ENCODE data around the genes CCDC180 and TMOD1.

GRCh38 chr9:97046073-97046854, 7.3 kb upstream of the CTSV start:
- PRO-cap = no peak

- PRO-cap = bidirectional peak, plus-strand start at chr9:97308116, minus-strand start at chr9:97307957
Observed at GRCh38 chr9:97307465-97308292, at the start of gene CCDC180. CCDC180 (plus strand) TSS chr9:97307659.

GRCh38 chr9:97501576-97502001, at the start of gene TMOD1:
TMOD1 (plus strand) TSS chr9:97501666.
- PRO-cap = no peak

- PRO-cap = no peak
Observed at GRCh38 chr9:97502002-97502768, 719 bp downstream of the TMOD1 start.

GRCh38 chr9:97510525-97511505, 9.3 kb downstream of the TMOD1 start:
- PRO-cap = no peak

DNA sequence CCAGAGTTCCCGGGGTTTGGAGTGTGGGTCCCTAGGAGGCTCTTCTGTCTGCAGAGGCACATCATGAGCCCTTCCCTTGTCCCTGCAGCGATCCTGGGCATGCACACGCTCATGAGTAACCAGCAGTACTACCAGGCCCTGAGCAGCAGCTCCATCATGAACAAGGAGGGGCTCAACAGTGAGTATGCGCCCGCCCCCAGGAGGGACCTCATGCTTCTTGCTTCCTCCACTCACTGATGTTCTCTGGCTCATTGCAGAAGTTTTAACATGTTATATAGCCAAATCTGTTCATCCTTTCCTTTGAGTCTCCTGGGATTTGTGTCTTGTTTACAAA, 61.1 kb downstream of the TMOD1 start:
- PRO-cap = no peak

DNA sequence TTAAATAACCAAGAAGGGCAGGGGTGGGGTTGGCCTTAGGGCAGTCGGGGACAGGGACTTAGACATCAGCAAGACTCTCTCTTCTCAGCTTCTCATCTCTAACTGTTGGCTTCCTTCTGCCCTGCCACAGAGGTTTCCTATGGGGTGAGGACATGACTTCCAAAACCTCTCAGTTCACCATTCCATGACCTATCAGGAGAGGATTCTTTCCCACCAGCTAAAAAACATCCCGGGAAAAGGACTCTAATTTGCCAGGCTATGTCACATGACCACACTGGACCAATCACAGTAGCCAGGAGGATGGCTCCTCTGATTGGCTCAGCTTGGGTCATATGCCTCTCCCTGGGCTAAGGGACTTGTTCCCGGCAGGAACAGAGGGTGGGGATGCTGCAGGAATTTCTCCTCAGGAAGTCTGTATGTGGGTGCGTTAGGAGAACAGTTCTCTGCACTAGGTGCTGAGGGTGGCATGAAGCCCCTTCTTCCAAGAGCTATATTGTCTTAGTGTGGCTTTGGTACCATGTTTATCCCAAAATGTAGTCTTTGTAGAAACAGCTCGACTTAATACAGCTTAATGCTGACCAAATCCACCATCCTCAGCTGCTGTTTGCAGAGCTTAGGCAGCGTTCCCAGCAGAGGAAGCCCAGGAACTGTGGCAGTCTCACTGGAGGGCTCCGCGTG, 40.3 kb upstream of the XPA start:
- PRO-cap = no peak

- PRO-cap = no peak
Observed at GRCh38 chr9:97980917-97981822, 2.0 kb upstream of the ANP32B start.

DNA sequence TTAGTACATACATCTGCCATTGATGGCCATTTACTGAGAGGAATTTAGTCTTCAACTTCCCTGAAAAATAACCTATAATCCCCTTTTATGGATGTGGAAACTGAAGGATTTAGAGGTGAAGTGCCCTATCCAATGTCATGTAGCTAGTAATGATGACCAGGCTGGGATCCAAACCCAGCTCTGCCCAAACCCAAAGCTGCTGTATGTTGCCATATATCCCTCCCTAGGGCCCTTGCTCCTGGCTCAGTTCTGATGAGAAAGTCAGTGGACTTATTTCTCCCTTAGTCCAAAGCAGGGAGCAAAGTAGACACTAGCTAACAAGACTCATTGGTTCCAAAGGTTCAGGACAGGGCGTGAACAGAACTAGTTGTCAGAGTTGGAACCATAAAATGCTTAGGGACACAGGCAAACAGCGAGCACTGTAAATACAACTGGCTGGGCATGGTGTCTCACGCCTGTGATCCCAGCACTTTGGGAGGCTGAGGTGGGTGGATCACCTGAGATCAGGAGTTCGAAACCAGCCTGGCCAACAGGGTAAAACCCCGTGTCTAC, 36.6 kb downstream of the ANP32B start:
- PRO-cap = no peak

DNA sequence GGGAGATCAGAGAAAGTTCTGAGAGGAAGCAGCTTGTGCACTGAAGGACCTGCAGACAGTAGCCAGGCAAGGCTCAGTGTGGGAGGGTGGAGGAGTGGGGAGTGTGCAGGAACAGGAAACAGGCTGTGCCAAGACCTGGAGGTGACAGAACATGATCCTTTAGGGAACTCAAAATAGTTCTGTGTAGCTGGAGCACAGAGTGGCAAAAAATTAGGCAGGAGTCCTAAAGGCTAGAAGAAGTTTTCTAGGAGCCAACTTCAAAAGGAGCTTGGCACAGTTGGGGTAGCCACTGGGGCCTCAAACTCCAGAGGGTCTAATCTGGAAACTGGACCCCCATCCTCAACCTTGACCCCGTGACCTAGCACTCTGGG, 19.1 kb upstream of the NANS start:
- PRO-cap = bidirectional peak, plus-strand start at position 176 of the sequence, minus-strand start at position 60 of the sequence

DNA sequence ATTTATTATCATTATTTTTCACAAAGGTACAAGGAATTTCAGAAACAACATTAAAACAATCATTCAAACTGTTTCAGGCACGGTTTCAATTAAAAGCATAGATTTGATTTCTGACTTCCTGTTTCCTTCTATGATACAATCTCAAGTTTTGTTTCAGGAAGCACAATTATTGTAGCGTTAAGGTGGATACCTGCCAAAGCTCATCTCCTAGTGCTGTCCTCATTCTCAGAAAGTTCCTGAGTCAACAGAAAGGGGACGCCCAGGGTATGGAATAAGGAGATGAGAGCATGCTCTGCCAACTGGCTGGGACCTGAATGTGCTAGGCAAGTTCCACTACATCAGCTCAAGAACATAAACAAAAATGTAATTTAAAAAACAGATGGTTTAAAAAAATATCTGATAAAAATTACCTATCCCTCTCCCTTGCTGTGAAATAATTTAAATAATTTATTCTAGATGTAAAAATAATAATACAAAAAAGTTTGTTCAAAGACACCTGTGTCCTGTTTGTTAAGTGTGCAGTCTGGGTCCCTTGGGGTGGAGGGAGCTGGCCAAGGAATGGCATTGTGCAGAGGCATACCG, 2.1 kb upstream of the TRIM14 start:
- PRO-cap = no peak

- PRO-cap = no peak
Observed at GRCh38 chr9:98146102-98146893, 27.3 kb upstream of the TRIM14 start.

DNA sequence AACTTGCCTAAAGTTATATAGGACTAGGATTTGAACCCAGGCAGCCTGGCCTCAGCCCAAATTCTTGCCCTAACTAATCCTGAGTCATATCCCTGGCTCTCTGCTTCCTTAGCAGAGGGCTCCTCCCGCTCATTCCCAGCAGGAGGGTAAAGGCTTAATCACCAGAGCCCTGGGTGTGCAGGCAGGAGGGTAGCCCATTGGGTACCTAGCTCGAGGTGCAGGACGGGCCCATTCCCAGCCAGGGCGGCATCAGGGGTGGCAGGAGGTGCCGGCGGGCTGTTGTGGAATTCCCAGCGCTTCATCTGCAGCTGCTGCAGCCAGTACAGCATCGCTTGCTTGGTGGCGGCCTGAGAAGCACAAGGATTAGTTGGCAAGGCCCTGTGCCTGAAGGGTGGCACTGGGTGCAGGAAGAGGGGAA, 3.9 kb downstream of the TBC1D2 start:
- PRO-cap = no peak

GRCh38 chr9:98256594-98257190, 1.2 kb upstream of the TBC1D2 start:
- PRO-cap = no peak

DNA sequence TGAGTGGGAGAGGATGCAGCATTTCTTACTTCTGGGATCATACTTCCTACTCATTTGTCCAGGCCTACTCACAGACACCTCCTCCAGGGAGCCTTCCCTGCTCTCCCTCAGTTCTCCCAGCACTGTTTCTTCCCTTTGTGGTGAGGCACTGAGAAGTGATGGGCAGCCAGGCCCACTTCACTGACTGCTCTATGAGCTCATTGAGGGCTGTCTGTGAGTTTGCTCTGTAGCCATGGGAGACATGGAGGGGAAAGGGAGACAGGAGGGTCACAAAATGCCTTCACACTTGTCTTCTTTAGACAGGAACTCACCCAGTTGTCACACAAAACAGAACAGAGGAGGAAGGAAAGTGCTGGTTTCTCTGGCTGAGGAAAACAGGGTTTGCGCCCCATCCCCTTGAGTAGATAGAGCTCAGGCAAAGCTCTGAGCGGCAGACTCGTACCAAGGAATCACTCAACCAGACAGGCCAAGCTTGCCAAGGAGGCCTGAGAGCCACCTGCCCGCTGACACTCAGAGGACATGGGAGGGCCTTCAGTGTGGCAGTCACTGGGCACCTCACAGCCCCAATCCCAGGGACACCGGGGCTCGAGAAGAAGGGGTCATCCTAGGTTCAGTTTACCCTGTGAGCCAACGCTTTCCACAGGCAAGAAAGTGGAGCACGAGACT, 152.8 kb downstream of the GABBR2 start:
- PRO-cap = no peak

GRCh38 chr9:98707118-98707505, 1.6 kb downstream of the GABBR2 start:
- PRO-cap = no peak

- PRO-cap = unidirectional peak, plus-strand start at chr9:98882452
Observed at GRCh38 chr9:98882242-98882744, 61.4 kb upstream of the COL15A1 start.

DNA sequence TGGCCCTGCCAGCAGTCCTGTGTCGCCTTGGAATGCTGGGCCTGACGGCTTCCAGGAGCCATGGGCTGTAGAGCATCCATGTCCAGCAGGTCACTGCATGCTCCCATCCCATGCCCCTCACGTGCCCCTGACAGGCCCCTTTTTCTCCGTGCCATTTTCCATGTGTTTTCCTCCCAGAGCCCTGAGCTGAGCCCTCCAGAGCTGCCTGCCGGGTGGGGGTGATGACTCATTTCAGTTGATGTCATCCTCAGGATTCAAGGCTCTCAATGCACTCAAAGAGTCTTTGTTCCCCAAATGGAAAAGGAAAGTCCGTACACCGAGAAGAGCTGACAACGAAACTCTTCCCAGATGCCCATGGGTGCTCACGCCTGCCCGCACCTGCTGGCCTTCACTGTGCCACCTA, 27.4 kb downstream of the COL15A1 start:
- PRO-cap = no peak

GRCh38 chr9:99040878-99041685, 63.8 kb upstream of the TGFBR1 start:
- PRO-cap = no peak

DNA sequence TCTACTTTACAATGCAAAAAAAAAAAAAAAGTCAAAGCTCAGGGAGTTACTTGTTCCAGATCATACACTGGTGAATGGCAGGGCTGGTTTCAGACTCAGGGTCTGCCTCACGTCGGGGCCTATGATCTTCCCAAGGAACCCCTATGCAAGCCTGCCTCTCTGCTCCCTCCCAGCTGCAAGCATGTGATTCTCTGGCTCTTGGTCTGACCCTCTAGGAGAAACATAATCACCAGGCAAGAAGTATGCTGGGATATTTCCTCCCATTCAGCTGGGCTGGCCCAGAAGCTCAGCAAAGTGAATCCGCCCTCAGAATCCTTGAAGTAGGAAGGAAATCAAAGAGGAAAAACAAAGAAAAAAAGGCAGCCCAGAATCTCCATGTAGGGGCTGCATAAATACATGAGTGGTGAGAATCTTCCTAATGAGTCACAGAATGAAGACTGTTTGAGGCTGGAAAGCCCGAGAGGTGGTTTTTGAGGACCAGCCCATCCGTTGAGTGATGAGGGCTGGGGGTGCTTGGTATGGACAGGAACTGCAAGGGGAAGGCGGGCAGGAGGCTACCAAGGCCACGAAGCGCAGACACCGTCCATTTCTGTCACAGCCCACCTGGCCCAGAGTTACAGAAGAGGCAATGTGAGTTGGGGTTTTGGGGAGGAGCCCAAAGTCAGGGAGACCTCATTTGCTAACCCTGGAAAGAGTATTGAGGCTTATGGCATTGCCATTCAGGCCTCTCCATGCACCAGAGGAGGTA, 33.6 kb upstream of the TGFBR1 start:
- PRO-cap = unidirectional peak, minus-strand start at position 183 of the sequence

Measured in parotid gland (tissue), 1 donor.